ENCODE measurements around a stretch of chr10.

- PRO-cap: no peak
These were observed 63.4 kb downstream of the LHPP start for GRCh38 chr10:124524868-124525609.

GRCh38 chr10:124615946-124616486 lies 128.2 kb downstream of the FAM53B start:
- PRO-cap: no peak

DNA sequence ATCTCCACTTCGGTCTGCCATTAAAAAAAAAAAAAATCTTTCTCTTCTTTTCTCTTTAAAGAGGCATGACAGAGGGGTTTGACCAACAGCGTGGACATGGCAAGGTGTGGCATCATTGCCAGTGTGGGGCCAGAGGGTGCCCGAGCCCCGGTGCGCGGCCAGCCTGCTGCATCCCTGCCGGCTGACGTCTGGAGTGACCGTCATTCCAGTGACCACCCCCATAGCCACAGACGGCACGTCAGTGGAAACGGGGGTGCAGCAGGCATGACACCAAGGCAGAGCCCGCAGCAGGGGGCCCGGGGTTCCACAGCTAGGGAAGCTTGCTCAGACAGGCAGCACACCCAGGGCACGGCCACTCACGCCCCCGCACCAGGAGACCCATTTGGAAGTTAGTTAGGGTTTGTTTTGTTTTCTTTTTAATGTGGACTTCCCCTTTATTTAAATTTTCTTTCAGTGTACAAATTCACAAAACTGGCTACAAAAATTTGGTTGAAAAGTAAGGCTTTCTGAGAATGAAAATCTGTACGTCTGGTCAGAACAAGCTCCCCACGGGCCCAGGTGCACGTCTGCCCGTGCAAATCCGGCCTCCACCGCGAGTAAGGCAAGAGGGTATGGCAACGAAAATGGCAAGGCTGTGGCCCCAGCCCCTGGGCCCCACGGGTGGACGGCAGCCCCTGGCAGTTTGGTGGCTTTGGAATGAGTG lies 124.4 kb downstream of the FAM53B start:
- PRO-cap: no peak

GRCh38 chr10:124625630-124625930 lies 118.6 kb downstream of the FAM53B start:
- PRO-cap: no peak

GRCh38 chr10:124631904-124632609 lies 112.1 kb downstream of the FAM53B start:
- PRO-cap: no peak

DNA sequence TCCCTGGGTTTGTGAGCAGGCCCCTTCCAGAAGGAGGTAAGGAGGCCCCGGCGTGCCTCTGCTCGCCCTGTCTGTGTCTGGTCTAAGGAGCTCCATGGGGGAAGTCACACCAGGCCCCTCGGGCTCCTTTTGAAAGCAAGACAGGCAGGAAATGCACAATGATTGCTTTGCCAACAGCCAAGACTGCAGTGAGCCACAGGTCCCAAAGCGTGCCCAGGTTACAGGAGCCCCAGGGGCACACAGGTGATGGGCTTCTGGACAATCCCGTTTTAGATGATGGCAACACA lies 89.4 kb downstream of the FAM53B start:
- PRO-cap: no peak

DNA sequence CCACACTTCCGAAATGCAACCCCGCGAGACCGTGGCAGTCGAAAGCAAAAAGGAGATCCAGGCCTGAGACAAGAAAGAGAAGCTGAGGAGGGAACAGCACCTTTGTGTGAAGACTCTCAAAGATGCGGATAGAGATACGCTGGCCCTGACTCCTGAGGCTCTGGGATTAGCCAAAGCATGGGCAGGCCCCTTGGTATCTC lies 43.4 kb downstream of the FAM53B start:
- PRO-cap: no peak

GRCh38 chr10:124703540-124704520 lies 40.3 kb downstream of the FAM53B start:
- PRO-cap: no peak

DNA sequence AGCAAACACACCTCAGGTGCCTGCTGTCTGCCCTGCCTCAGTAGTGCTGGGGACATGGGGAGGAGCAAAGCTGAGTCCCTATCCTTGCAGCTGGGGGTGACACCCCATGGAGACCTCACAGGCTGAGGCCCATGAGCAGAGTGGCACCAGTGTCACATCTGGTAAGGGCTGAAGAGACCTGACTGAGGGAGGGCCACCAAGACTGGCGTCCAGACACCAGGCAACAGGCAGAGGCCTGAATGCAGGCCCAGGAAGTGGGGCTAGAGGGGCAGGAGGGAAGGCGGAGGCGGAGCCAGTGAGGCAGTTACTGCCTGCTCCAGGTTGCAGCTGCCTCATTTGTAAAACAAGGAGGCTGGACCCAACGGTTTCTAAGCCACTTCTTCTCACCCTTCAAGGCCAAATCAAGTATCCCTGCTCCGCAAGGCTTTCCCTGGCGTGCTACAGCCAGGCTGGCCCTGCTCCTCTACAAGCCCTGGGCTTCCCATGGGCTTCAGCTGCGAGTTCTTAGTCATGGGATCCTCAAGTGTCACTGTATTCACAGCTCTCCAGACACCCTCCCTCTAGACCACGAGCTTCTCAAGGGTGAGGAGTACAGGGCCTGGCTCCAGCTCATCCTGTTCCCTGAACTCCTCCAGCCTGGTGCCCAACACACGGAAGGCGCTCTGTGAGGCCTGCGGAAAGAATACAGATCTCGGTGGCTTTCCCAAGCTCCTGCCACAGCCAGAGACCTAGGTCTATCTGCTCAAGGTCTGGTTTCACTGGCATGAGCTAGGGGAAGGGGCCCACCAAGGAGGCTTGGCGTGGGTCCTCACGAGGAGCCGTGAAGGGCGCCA lies 38.9 kb downstream of the FAM53B start:
- PRO-cap: no peak

GRCh38 chr10:124742410-124743028 lies 1.7 kb downstream of the FAM53B start:
- PRO-cap: no peak

GRCh38 chr10:124748993-124749723 lies 5.0 kb upstream of the FAM53B start:
- PRO-cap: no peak

GRCh38 chr10:124792267-124792423 lies 458 bp upstream of the EEF1AKMT2 start:
- PRO-cap: no peak

GRCh38 chr10:124892898-124893293 lies 49.0 kb upstream of the ZRANB1 start:
- PRO-cap: no peak

- PRO-cap: no peak
These were observed 25.8 kb upstream of the ZRANB1 start for GRCh38 chr10:124916092-124916459.

- PRO-cap: no peak
These were observed 10.7 kb upstream of the CTBP2 start for GRCh38 chr10:125038501-125039046.

DNA sequence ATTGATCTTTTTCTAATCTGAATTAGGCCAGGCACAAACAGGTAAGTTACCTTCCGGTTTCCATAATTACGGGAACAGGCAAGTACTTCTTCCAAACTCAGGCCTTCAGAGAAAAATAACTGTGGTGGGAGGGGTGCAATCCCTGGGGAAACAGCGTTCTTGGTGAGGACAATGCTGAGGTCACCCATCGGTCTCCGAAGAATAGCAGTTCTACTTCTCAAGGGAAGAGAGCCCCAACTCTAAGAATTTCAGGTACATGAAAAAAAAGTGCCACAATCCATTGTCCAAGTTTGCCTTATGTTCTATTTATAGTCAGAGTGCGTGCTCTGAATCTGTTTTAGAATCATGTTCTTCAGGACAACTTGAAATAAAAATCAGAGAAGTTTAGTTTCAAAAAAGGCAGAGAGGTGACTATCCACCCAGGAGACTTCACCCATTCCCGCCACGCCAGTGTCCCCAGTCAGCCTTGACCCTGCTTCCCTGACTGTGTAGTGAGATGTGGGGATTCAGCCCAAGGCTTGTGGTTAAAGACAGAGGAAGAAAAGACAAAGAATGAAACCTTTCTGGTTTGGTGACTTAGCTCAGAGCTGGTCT lies 36.5 kb upstream of the CTBP2 start:
- PRO-cap: no peak

DNA sequence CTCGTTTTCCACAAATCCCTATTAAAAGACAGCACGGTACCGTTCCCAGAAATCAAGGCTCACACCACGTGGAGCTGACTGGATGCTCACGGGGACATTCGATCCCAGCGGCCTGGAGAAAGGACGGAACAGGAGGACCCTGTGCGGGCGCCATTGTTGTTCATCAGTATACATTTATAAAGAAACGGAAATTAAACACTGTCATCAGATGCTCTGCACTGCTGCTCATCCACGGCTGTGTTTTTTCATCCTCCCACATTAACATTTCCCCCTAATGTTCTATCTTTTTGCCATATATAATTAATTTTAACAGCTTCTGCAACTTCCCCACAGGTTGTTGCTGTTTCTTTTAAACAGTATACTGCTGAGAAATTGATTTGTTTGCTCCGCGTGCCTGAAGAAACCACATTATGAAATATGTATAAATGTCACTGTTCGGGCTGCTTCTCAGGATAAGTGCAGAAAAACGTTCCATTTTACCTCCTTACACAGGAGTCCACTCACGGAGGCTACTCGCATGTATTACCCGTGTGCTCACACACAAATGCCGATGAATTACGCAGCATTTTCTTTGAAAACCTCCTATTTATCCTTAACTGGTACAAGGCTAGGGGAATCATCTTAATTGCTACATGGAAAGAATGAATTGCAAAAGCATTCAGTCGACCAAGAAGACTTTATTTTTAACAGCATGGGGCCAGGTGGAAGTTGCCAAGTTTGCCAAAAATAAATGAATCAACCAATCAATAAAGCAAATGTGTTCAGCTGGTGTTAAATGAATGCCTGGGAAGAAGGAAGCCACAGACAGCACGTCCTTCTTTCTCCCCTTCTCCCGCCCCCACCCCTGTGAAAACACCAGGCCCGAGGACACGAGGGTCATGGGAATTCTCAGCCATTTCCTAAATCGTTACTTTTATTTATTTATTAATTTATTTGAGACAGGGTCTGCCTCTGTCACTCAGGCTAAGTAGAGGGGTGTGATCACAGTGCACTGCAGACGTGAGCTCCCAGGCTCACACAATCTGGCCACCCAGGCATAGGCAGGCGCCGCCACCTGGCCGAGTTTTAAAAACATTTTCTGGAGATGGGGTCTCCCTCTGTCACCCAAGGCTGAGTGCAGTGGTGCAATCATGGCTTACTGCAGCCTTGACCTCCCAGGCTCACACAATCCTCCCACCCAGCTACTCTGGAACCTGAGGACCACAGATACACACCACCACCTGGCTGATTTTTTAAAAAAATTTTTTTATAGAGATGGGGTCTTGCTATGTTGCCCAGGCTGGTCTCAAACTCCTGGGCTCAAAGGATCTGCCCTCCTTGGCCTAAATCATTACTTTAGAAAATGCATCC lies 76.7 kb upstream of the CTBP2 start:
- PRO-cap: no peak

GRCh38 chr10:125139605-125139995 lies 111.7 kb upstream of the CTBP2 start:
- PRO-cap: no peak

- PRO-cap: no peak
These were observed 121.5 kb upstream of the CTBP2 start for GRCh38 chr10:125149005-125150201.

GRCh38 chr10:125152097-125152559 lies 124.3 kb upstream of the CTBP2 start:
- PRO-cap: no peak